Caco-2 (cell line): ENCODE results near the genes FAM168B and GPR39.

GRCh38 chr2:128522824-128523245 is 204.2 kb upstream of the HS6ST1 start:
- PRO-cap, result no peak
- RRBS, result no CpG with 5 or more reads among the region's 7 CpGs

DNA sequence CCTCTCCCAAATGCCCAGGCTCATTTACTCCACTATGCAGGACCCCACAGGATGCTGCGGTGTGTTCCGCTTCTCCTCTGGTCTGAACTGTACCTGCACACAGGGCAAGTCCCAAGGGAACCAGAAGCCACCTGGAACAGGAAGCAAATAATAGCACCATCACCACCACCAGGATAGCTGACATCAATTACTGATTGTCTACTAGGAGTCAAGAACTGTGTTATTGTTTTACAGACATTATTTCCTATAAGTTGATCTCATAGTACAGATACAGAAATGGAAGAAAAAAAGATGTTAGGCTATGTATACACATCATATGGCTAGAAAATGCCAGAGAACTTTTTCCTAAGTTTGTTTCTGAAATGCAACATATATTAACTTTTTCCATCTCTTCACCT is 435.9 kb upstream of the HS6ST1 start:
- PRO-cap, result no peak
- RRBS, result no CpG with 5 or more reads among the region's 2 CpGs

DNA sequence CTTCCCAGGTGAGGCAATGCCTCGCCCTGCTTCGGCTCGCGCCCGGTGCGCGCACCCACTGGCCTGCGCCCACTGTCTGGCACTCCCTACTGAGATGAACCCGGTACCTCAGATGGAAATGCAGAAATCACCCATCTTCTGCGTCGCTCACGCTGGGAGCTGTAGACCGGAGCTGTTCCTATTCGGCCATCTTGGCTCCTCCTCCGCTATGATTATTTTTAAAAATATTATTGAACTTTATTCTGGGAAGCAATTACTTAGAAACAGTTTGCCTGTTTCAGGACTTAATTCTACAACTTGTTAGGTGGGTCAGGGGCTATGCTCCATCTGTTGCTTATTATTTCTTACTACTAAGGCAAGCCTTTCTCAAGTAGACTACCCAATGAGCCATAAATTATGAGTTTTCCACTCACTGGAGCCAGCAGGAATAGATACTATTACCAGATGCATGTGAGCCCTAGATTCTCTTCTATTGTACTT is 546.2 kb upstream of the HS6ST1 start:
- PRO-cap, result no peak
- RRBS, result no CpG with 5 or more reads among the region's 15 CpGs

DNA sequence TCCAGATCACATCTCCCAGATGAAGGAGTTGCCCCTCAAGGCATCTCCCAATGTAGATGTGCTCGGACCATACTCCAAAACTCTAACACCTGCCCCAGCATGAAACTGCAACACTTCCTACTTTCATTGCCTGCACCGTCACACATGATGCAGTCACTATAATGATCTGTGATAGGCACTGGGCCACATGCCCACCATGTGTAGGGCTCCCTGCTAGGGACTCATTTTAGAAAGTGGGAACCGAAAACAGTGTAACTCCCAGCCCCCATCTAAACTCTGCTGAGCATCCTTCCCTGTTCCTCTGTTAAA is 496.2 kb upstream of the RAB6C start:
- PRO-cap, result no peak
- RRBS, result no CpG with 5 or more reads among the region's 3 CpGs

DNA sequence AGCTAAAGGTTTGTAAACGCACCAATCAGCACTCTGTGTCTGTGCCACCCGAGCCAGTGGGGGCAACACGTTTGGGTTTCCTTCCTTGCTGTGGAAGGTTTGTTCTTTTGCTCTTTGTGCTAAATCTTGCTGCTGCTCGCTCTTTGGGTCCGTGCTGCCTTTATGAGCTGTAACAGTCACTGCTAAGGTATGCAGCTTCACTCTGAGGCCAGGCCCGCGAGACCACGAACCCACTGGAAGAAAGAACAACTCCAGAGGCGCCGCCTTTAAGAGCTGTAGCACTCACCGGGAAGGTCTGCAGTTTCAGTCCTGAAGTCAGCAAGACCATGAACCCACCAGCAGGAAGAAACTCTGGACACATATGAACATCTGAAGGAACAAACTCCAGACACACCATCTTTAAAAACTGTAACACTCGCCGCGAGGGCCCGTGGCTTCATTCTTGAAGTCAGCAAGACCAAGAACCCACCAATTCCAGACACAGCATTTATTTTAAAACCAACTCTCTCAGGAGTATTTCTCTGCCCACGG is 13.8 kb downstream of the CCDC115 start:
- PRO-cap, result bidirectional peak, plus-strand start at position 306 of the sequence, minus-strand start at position 164 of the sequence
- RRBS, result no CpG with 5 or more reads among the region's 16 CpGs

GRCh38 chr2:130392020-130392445 is 36.2 kb downstream of the PTPN18 start:
- PRO-cap, result no peak
- RRBS, result no CpG with 5 or more reads among the region's 10 CpGs

- PRO-cap, result no peak
- RRBS, result 25% methylated on average over 60 of the region's 114 CpGs
Observed at GRCh38 chr2:131034611-131035641, 58.3 kb downstream of the FAM168B start.

GRCh38 chr2:131046906-131047809 is 46.1 kb downstream of the FAM168B start:
- PRO-cap, result no peak
- RRBS, result no CpG with 5 or more reads among the region's 19 CpGs

- PRO-cap, result no peak
- RRBS, result no CpG with 5 or more reads among the region's 2 CpGs
Observed at GRCh38 chr2:131067886-131068155, 25.4 kb downstream of the FAM168B start.

- PRO-cap, result bidirectional peak, plus-strand start at chr2:131093559, minus-strand start at chr2:131093434
- RRBS, result 1% methylated on average over 43 of the region's 86 CpGs
Observed at GRCh38 chr2:131093301-131094098, at the start of gene FAM168B. Gene FAM168B (minus strand): TSS chr2:131093460.

- PRO-cap, result no peak
- RRBS, result no CpG with 5 or more reads among the region's 5 CpGs
Observed at GRCh38 chr2:131127774-131128830, 23.0 kb downstream of the PLEKHB2 start.

- PRO-cap, result no peak
- RRBS, result no CpG with 5 or more reads among the region's 32 CpGs
Observed at GRCh38 chr2:131394513-131394969, 30.6 kb upstream of the RAB6D start.

DNA sequence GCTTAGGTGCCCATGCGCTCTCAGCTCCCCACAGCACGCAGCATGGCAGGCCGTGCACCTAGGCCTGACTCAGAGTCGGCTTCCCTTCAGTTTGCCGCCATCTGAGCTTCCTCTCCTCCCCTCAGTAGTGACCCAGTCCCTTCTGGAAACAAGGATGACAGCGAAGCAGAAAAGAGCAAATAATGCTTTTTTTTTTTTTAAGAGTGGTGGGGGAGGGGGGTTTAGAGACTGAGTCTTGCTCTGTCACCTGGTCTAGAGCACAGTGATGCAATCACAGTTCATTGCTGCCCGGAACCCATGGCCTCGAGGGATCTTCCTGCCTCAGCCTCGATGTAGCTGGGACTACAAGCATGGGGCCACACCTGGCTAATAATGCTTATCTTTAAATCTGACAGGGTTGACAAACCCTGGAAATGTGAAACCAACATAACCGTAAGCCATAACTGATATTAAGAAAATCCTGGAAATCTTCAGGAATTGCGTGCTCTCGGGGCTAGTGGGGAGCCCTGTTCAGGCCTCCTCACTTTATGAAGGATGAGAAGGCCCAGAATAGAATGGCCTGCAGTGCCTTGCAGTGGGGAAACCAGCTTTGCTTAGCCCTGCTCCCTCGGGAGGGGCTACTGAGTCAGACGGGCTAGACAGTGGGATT is 5.7 kb downstream of the MZT2A start:
- PRO-cap, result no peak
- RRBS, result no CpG with 5 or more reads among the region's 14 CpGs

GRCh38 chr2:132416242-132417307 is at the start of gene GPR39:
Gene GPR39 (plus strand): TSS chr2:132416805.
- PRO-cap, result bidirectional peak, plus-strand start at chr2:132416515, minus-strand start at chr2:132416415; bidirectional peak, plus-strand start at chr2:132416648, minus-strand start at chr2:132416663; bidirectional peak, plus-strand start at chr2:132417249, minus-strand start at chr2:132417146
- RRBS, result 3% methylated on average over 8 of the region's 62 CpGs

- PRO-cap, result no peak
- RRBS, result 95% methylated on average over 5 of the region's 14 CpGs
Observed at GRCh38 chr2:132645938-132646539, 24.0 kb downstream of the LYPD1 start.

GRCh38 chr2:132670522-132671057 is 585 bp upstream of the LYPD1 start:
- PRO-cap, result no peak
- RRBS, result 7% methylated on average over 14 of the region's 37 CpGs

DNA sequence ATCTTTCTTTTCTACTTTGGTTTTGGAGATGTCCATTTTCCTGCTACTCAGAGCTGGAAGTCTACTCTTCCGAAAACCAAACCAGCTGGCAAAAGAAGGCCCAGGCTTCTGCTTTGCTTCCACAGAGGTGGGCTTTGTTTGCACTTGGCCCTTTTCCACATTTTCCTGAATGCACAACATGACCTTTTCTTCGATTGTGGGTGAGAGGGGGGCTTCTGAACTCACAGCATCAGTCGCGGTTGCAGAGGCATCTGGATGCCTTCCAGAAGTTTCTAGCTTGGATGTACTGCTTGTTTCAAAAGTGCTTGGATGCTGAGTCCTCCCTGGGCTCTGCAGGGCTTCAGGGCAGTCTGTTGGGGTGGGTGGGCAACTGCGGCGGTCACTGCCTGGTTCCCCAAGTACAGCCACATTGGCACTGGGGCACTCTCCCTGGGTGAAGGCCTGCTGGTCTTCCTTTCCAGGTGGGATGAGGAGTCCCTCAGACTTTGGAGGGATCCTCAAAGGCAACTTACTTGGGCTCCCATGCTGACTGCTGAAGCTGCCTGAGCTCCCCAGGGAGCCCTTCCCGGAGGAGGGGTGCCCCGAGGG is 112.3 kb upstream of the LYPD1 start:
- PRO-cap, result no peak
- RRBS, result 71% methylated on average over 2 of the region's 8 CpGs

DNA sequence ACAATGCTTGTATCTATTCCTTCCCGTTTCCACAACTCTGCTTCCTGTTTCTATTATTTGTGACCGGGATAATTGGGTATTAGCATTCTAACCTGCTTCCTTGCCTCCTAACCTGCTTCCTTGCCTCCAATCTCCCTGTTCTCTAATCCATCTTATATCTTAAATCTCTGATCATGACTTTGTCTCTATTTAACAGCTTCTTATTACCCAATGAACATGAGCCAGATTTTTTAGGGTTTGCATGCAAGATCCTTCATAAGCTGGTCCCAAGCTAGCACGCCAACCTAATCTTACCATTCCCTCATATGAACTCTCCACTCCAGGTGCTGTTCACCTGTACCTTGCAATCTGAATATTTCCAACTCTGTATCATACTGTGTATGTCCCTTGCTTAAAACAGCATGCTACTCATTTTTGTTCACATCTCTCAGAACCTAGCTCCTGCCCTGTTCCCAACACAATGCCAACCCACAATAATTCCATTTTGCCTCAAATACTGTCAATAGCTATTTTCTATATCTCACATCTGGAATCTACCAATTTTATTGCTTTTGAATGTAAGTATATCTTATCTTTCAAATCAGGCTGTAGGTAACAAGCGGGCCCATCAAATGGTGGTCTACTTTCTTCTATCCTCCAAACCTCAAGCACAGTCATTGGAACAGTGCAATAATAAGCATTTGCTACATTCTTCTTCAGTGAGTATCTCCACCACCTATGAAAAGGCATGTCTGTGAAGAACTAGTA is 411.5 kb downstream of the NCKAP5 start:
- PRO-cap, result no peak
- RRBS, result no CpG with 5 or more reads among the region's 4 CpGs

DNA sequence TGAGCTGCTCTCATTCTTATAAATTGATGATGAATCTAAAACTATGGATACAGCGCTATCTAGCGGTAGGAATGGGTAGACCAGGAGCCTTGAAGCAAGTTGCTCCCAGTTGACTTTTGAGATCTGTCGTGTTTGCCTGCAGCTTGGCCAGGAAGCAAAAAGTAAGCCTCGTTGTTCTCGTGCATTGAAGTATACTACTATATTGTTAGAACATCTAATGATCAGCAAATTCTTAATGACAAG is 211.9 kb upstream of the NCKAP5 start:
- PRO-cap, result no peak
- RRBS, result no CpG with 5 or more reads among the region's 5 CpGs

GRCh38 chr2:134120703-134121917 is 132.8 kb upstream of the MGAT5 start:
- PRO-cap, result bidirectional peak, plus-strand start at chr2:134121008, minus-strand start at chr2:134120954
- RRBS, result 3% methylated on average over 34 of the region's 96 CpGs